Cardiac ventricle fibroblast (primary cell): Measurements from ENCODE around the genes PRR20G and KBTBD12.

- RAMPAGE, long total RNA: no peak
These were observed 7.8 kb upstream of the OSBPL11 start for GRCh38 chr3:125603000-125603552.

- RAMPAGE, long total RNA: no peak
These were observed 103.0 kb upstream of the ROPN1B start for GRCh38 chr3:125865844-125866513.

GRCh38 chr3:126014105-126014535 is 45.1 kb downstream of the ROPN1B start:
- RAMPAGE, long total RNA: no peak

GRCh38 chr3:126026223-126026735 is 57.3 kb downstream of the ROPN1B start:
- RAMPAGE, long total RNA: no peak

- RAMPAGE, long total RNA: no peak
These were observed 5.7 kb upstream of the ALDH1L1 start for GRCh38 chr3:126186059-126186482.

DNA sequence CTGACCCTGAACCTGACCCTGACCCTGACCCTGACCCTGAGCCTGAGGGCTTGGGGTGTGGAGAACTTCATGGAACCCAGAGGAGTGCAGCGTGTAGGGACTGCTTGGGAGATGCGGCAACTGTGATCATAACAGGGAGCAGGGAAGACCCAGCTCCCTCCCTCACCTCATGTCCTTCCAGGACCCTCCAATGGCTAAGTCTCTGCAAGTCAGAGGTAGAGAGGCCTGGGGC is 6.0 kb upstream of the ALDH1L1 start:
- RAMPAGE, long total RNA: no peak

GRCh38 chr3:126341417-126341965 is 15.7 kb downstream of the KLF15 start:
- RAMPAGE, long total RNA: no peak

GRCh38 chr3:126433054-126433253 is 38.2 kb downstream of the CFAP100 start:
- RAMPAGE, long total RNA: no peak

- RAMPAGE, long total RNA: no peak
These were observed 34.8 kb downstream of the ZXDC start for GRCh38 chr3:126440842-126441408.

- RAMPAGE, long total RNA: no peak
These were observed 17.3 kb downstream of the C3orf22 start for GRCh38 chr3:126541487-126541813.

DNA sequence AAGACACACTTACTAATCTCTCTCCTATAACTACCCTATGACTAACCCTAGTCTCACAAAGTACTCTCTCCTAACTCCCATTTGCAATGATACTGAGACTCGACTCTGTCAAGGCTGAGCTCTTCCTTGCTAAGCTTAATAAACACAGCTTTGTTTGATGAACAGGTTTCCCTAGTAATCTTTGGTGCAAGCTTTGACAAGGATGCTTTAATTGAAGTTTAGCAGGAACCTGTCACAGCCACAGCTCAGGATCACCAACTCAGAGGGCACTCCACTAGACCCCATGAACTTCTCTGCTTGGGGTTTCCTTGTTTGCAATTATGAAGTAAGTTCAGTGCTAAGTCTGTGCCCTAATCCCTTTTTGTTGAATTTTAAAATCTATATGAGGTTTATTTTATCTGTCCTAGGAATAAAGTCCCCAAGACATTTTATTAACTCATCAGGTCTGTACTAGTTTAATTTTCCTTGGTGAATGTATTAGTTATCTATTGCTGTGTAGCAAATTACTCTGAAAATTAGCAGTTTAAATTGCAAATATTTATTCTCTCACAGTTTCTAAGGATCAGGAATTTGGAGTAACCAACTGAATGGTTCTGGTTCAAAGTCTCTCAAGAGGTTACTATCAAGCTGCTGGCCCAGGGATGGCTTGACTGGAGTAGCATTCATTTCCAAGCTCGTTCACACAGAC is 45.5 kb upstream of the C3orf22 start:
- RAMPAGE, long total RNA: no peak

- RAMPAGE, long total RNA: no peak
These were observed 130.3 kb upstream of the PLXNA1 start for GRCh38 chr3:126852647-126853008.

DNA sequence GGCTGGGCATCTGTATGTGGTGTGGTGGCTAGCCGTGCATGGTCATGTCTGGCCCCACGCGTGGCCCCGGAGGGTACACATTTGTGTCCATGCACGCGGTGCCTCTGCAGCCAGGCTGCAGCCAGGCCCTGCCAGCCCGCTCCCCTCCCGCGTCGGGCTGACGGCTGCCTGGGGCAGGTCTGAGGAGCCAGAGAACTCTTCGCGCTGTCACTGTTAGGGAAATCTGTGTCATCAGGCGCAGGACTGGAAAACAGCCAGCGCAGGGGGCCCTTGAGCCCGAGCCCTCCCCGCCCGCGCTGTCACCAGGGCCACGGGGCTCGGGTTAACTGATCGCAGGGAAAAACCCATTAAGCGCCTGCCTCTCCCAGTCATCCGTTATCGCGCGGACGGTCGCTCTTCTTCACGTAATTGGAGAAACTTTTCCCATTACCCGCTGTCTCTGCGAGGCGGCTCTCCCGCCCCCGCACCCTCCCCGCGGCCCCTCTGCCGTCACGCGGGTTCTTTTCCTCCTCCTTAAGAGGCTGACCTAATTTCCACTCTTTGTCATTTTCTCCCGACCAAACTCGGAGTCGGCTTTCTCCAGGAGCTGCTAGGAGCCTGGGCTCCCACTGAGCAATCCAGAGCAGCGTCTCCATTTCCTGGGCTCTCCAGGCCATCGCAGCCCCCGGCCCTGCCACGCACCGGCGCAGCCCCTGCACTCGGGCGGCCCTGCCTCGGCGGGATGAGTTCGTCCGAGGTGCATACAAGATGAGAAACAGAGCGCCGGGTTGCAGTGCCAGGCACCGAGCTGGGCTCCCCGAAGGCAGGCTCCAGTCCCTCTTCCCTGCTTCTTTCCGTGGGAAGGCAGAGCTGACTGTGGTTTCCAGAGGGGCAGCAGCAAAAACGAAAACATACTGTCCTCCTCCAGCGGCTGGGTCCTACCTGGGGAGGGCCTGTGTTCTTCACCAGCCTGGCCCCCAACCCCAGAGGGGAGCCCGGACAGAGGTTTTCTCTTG is 57.4 kb upstream of the PRR23E start:
- RAMPAGE, long total RNA: no peak

- RAMPAGE, long total RNA: no peak
These were observed at the start of gene PRR20G for GRCh38 chr3:127287815-127288386. TSS of gene PRR20G (minus strand) at chr3:127288046.

GRCh38 chr3:127697868-127698331 is 25.1 kb downstream of the ABTB1 start:
- RAMPAGE, long total RNA: no peak

- RAMPAGE, long total RNA: no peak
These were observed 27.1 kb downstream of the ABTB1 start for GRCh38 chr3:127699868-127700176.

- RAMPAGE, long total RNA: no peak
These were observed 14.2 kb upstream of the MGLL start for GRCh38 chr3:127836315-127837142.

GRCh38 chr3:127914995-127916105 is at the start of gene KBTBD12:
TSS of gene KBTBD12 (plus strand) at chr3:127915232.
- RAMPAGE, long total RNA: no peak

- RAMPAGE, long total RNA: no peak
These were observed 65.4 kb upstream of the SEC61A1 start for GRCh38 chr3:127986753-127987395.

DNA sequence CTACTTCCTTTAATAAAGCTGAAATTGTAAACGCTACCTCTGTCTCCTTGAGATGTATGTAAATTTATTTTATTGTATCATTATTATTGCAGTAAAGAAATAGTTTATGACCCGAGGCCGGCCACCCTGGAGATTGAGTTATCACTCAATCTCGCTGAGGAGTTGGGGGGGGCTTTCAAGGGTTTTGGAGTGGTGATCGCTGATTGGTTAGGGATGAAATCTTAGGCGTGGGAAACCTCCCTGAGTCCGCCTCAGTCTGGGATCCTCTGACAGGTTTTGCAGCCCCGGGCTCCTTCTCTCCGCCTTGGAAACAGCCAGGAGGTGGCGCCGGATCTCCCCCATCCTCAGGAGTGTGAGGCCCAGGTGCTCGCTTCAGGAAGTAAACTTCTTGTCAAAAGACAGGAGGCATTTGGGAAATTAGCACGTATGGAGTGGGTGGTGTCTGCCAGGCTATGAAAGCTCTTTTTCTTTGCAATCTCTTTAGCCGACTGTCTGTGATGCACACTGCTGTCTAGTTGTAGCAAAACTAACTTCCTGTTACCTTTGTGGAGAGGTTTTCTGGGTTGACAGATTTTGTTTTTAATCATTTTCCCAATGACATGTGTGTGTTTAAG is 41.1 kb upstream of the SEC61A1 start:
- RAMPAGE, long total RNA: no peak